Islet of Langerhans (tissue), 1 donor: Measurements from ENCODE around the genes ZNF280B and CHCHD10.

GRCh38 chr22:22043464-22044082 lies 61.0 kb upstream of the TOP3B start:
- RRBS = no CpG with 5 or more reads among the region's 9 CpGs

- RRBS = no CpG with 5 or more reads among the region's 11 CpGs
These were observed 116.4 kb upstream of the TOP3B start for GRCh38 chr22:22098938-22099483.

- RRBS = no CpG with 5 or more reads among the region's 17 CpGs
These were observed 128.0 kb downstream of the ZNF280B start for GRCh38 chr22:22380246-22381318.

GRCh38 chr22:22422694-22423222 lies 85.8 kb downstream of the ZNF280B start:
- RRBS = no CpG with 5 or more reads among the region's 7 CpGs

DNA sequence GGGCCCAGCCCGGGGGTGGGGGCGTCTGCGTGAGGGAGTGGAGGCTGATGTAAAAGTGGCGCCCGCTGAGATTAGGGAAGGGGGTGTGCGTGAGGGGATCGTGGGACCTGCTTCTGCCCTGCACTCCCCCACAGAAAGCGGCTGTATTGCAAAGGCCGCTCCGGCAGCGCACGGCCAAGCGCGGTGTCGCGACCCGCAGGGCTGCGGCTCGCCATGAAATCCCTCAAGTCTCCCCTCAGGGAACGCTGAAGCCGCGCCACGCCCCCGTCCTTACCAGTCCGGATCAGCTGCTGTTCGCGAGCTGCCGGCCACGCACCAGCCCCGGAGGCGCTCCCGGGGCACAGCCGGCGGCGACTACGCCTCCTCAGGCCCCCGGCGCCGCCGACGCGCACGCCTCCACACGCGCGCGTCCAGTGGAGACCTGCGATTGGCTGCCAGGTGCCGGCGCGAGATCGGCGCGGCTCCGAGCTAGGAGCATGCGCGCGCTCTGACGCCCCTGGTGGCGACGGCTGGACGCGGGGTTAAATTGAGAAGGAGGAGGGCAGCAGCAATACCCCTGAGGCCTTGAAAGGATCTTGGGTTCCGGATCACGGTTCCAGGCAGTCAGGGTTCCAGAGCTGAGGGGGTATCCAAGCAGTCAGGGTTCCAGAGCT lies at the start of gene ZNF280B:
Gene ZNF280B (minus strand): TSS at position 358 of the 653 bp plus-strand sequence.
- RRBS = 3% methylated on average over 14 of the region's 65 CpGs

DNA sequence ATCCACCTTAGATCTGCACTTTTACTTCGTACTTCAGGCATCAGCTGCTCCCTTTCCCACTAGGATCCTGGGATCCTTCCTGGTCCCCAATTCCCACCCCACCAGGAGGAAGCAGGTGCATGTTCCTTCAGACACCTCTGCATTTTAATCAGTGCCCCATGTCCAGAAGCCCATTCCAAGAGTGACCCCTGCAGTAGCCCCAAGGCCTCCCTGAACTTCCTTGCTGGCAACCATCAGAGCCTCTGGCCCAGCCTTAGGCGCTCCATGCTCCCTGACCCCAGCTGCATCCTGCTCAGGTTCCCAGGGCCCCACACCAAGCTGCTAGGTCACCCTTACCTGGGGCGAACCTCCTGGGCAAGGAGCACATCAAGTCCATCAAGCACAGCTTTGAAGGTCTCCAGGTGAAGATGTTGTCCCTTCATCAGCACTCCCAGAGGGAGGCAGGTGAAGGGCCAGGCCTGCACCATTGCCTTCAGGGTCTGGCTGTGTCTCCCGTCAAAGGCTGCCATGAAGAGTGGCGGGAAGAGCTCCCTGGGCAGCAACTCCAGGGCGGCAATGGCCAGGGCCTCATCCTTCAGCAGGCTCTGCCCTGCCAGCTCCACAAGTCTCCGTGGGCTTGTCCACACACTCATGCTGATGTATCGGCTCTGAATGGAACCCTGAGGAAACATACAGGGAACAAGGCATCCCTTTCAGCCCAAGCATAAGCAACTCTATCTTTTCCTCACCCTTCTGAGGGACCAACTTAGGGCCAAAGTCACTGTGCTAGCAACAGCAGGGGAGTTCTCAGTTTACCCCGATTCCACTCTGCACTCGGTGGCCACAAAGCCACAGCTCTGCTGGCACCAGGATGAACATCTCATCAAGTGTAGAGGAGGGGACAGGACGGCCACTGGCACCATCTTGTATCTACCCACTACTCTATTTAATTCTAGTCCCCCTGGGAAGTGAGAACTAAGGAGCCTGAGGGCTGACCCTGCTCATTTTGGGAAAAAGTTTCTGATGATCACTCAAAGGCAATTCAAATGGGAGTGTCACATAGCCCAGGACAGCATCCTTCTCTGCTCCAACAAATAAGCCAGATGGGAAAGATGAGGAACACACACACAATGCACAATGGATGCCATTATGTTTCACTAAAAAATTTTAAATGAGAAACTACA lies 8.3 kb downstream of the PRAME start:
- RRBS = no CpG with 5 or more reads among the region's 11 CpGs

GRCh38 chr22:22686486-22686873 lies 42.1 kb downstream of the GGTLC2 start:
- RRBS = no CpG with 5 or more reads among the region's 2 CpGs

DNA sequence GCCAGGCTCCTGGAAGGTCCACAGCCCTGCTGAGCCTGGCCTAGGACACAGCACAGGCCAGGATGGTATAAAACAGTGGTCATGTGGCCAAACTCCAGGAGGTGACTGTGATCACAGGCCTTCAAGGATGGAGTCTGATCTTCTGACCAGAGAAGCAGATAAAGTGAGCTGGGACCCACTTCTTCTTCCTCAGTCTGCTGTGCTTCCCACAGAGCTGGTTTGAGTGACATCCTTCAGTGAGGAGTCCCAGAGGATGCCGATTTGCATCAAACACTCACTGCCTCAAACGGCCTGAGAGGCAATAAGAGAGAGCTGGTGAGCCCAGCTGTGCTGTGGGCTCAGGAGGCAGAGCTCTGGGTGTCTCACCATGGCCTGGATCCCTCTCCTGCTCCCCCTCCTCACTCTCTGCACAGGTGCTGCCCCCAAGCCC lies 37.8 kb upstream of the IGLL5 start:
- RRBS = no CpG with 5 or more reads among the region's 2 CpGs

DNA sequence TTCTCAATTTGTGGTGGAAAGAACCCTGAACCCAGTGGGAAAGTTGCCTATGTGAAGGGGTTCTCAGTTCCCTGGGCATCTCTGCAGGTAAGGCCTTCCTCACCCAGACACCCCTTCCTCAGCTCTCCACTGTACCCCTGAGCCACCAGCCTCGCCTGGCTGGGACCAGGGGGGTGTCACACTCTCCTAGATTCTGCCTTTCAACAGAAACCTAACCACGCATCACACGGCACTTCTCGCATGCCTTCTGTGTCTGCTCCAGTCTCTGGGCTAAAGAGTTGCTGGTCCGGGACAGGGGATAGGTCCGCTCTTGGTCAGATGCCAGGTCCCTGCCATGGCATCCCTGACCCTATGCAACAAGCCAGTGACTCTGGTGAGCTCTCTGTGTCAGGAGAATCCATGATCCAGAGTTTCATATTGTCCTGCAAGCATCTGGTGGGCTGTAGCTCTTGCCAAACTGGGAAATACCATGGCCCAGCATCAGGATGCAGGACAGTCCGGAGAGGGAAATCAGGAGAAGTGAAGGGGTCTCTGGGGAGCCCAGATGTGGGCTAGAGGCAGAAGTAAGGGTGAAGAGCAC lies 14.0 kb downstream of the IGLL5 start:
- RRBS = no CpG with 5 or more reads among the region's 7 CpGs

DNA sequence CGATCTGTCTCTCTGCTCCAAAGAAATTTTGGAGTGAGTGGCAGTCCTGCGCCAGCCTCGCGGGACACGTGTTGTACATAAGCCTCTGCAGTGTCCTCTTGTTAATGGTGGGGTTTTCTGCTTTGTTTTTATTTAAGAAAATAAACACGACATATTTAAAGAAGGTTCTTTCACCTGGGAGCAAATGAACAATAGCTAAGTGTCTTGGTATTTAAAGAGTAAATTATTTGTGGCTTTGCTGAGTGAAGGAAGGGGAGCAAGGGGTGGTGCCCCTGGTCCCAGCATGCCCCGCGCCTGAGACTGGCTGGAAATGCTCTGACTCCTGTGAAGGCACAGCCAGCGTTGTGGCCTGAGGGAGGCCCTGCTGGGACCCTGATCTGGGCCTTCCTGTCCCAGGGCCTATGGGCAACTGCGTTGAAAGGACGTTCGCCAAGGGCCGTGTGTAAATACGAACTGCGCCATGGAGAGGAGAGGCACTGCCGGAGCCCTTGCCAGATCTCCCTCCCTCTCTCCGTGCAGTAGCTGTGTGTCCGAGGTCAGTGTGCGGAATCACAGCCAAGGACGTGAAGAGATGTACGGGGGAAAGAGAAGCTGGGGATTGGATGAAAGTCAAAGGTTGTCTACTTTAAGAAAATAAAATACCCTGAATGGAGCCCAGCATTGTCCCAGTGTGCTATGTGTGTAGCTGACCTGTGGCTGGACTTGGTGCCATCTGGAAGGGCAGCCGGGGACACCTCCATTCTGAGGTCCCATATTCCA lies 17.2 kb downstream of the RSPH14 start:
- RRBS = no CpG with 5 or more reads among the region's 22 CpGs

- RRBS = no CpG with 5 or more reads among the region's 19 CpGs
These were observed 7.4 kb downstream of the RAB36 start for GRCh38 chr22:23152326-23153385.

GRCh38 chr22:23179215-23179815 lies 994 bp upstream of the BCR start:
- RRBS = no CpG with 5 or more reads among the region's 7 CpGs

- RRBS = no CpG with 5 or more reads among the region's 9 CpGs
These were observed 2.2 kb downstream of the BCR start for GRCh38 chr22:23182423-23183094.

- RRBS = no CpG with 5 or more reads among the region's 8 CpGs
These were observed 74.8 kb downstream of the BCR start for GRCh38 chr22:23255103-23255517.

- RRBS = 90% methylated on average over 7 of the region's 69 CpGs
These were observed 82.5 kb downstream of the BCR start for GRCh38 chr22:23262446-23263583.

DNA sequence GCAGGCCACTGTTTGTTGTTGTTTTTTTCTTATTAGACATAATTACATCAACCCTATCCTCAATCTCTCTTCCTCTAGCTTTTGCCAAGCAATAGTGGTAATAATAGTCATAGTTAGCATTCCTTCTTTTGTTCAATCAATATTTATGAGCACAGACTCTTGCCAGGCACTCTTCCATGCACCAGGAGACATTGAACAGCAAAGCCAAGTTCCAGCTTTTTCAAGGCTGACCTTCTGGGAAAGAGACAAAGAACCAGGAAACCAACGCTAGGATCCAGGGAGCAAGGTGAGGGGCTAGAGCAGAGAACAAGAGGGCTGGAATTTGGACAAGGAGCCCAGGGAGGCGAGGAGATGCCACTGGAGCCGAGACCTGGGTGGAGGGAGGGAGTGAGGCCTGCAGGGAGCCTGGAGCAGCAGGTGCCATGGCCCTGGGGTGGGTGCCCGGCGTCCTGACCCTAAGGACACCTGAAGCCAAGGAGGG lies 52.8 kb downstream of the IGLL1 start:
- RRBS = no CpG with 5 or more reads among the region's 5 CpGs

GRCh38 chr22:23537311-23537783 lies 42.7 kb downstream of the IGLL1 start:
- RRBS = no CpG with 5 or more reads among the region's 14 CpGs

- RRBS = no CpG with 5 or more reads among the region's 14 CpGs
These were observed 3.0 kb upstream of the RGL4 start for GRCh38 chr22:23687729-23688352.

GRCh38 chr22:23767323-23768279 lies at the start of gene CHCHD10:
CHCHD10 (minus strand) TSS chr22:23767972.
- RRBS = 4% methylated on average over 29 of the region's 73 CpGs